BE2C (cell line): Measurements from ENCODE around the genes PRSS35, RIPPLY2, CYB5R4 and CEP162.

DNA sequence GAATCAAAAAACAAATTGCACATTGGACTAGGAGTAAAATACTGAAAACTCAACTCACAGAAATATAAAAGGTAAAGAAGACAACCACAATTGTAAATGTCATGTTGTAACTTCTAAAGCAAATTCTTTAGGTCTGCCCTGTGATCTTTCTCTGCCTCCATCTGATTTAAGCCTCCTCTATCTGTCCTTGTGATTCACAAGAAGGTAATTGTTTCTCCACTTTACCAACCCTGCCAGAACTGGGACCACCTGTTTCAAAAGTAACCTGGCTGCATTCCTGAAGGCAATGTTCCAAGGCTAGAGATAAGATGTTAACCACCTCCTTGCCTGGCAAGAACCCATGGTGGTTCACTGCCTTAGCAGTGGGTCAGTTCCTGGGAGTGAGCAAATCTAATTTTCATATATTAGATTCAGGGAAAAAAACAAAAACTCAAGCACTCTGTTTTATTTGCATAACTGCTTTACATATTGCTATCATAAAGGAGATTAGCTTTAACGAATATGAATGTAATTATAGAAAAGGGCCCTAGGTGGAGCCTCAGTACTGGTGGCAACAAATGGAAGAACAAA lies 33.3 kb upstream of the LCA5 start:
- RRBS = no CpG with 5 or more reads among the region's 1 CpG

- RRBS = under 1% methylated on average over 6 of the region's 51 CpGs
Observed at GRCh38 chr6:79631383-79632254, 490 bp downstream of the SH3BGRL2 start.

- RRBS = 3% methylated on average over 17 of the region's 35 CpGs
Observed at GRCh38 chr6:79777756-79778754, 146.9 kb downstream of the SH3BGRL2 start.

DNA sequence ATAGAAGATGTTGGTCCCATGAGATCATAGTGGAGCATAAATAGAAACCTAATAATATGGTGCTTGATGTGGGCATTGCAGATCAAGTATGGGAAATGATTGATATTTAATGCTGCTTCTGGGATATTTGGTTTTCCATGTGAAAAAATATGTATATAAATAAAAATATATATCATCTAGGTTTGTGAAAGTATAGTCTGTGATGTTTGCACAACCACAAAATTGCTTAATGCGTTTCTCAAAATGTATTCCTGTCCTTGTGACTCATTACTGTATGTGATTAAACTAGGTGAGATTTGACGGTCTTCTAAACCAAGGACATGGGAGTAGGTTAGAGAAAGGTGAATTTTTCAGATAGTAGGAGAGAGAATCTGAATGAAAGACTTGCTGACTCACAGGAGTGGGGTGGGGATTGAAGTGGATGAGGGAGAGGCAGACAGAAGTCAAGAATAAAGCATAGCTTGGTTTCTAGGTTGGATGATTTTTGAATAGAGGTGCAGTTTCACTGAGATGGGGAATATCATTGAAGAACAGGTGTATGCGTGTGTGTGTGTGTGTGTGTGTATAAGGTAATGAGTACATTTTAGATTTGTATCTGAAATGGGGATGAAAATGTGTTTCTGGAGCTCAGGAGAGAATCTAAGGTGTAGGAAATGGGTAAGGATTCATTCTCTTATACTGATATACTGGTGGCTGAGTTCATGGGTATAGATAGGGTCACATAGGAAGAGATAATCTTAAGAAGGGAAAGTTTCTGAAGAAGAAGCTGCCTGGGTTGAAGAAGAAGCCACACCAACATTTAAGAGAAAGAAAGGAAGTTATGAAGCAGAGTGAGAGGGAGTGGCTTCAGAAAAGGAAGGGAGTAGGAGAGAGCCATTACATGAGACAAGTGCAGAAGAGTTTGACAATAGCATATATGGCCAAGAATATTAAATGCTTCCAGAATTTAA lies 174.3 kb downstream of the BCKDHB start:
- RRBS = no CpG with 5 or more reads among the region's 3 CpGs

- RRBS = no CpG with 5 or more reads among the region's 6 CpGs
Observed at GRCh38 chr6:80358159-80358789, 251.8 kb downstream of the BCKDHB start.

- RRBS = no CpG with 5 or more reads among the region's 3 CpGs
Observed at GRCh38 chr6:80438660-80439212, 332.3 kb downstream of the BCKDHB start.

DNA sequence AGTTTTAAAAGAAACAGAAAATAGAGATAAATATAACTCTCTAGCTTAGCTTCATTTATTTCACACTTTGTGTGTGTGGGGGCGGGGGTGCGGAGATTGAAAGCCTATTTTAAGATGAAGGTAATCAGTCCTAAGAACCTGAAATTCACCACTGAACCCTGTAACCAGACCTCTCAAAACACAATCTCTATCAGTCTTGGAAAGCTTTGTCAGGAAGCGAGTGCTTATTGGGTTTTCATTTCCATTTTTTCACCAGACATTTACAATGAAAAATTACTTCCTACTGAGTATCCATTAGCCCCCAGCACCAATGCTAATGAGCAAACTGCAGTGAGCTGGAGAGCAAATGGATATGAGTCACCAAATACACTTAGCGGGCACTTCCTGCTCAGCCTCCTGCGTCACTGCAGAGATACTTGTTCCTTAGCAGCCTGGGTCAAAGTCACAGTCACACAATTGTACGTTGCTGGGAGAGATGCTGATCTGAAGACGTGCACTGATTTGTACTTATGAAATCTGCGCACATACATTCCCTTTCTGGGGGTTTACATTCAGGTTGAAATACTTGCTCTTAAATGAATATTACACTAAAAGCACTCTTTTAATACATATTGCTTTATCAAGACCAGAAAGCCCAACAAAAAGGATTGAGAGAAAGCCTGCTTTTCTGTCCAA lies 532.2 kb downstream of the BCKDHB start:
- RRBS = no CpG with 5 or more reads among the region's 8 CpGs

GRCh38 chr6:81759756-81760288 lies 7.3 kb upstream of the TENT5A start:
- RRBS = no CpG with 5 or more reads among the region's 3 CpGs

DNA sequence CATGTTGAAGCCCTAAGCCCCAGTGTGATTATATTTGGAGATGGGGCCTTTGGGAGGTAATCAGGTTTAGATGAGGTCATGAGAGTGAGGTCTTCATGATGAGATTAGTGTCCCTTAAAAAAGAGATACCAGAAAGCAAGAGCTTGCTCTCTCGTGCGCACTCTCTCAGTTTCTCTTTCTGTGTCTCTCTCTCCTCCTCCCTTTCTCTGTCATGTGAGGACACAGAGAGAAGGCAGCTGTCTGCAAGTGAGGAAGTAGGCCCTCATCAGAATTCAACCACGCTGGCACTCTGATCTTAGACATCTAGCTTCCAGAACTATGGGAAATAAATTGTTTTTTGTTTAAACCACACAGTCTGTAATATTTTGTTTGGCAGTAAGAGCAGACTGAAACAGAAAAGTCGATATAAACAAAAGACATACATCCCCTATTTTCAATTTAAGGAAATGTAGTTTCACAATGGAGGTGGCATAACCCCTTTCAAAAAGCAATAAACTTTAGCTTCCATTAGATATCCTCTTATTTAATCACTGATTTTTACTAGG lies 180.5 kb downstream of the IBTK start:
- RRBS = no CpG with 5 or more reads among the region's 4 CpGs

DNA sequence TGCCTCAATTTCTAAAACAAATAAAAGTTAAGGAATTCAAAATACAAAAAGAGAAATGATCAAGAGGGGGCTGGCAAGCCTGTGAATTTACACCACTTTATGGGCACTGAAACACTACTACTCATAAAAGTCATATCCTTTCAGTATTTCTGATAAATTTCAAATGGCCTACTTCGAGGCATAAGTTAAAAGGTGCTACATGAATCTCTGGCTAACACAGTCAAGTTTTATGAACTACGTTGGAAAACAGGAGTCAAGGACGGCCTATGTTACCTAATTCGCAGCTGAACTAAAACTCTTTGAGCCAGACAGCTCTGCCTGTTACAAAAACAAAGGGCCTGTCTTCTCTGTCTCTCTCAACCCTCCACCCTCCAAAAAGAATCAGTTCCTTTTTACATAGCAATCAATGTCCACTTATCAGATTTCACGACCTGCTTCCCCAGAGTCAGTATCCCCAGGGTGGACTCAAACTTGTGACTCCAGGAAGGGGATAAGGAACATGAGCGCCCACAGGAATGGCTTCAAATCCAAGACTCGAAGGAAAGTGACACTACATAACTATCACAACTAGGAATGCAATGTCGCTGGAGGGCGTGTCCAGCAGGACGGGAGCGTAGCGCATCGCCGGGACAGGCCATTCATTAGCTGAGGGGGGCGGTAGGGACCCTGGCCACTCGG lies 704 bp downstream of the IBTK start:
- RRBS = 1% methylated on average over 3 of the region's 16 CpGs

- RRBS = no CpG with 5 or more reads among the region's 12 CpGs
Observed at GRCh38 chr6:82363139-82363579, 458 bp upstream of the TPBG start.

DNA sequence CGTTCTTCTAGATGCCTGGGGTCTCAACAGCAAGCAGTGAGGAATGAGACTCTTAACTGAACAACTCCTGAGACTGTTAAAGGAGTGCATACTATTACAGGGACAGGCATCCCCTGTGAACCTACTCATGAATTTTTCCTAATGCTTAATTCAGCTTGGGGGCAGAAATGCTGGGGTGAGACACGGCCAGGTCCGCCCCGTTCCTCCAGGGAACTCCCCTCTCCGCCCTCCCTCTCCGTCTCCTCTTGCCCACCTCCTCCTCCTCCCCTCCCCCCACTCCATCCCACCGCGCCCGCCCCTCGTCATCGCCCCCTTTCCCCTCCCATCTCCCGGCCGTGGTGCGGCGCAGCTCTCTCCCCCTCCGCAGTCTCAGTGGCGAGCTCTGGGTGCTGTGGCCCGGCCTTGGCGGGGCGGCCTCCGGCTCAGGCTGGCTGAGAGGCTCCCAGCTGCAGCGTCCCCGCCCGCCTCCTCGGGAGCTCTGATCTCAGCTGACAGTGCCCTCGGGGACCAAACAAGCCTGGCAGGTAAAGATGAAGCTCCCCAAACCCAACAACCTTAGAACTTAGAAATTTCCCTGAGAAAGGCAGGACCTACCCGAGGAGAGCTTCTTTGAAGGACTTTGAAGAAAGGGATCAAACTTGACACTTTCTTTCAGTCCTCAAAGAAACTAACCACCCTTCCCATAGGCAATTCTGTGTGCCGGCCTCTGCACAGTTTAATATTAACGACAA lies at the start of gene PRSS35:
Gene PRSS35 (plus strand): TSS at position 364 of the 731 bp plus-strand sequence.
- RRBS = 0% methylated on average over 5 of the region's 29 CpGs

DNA sequence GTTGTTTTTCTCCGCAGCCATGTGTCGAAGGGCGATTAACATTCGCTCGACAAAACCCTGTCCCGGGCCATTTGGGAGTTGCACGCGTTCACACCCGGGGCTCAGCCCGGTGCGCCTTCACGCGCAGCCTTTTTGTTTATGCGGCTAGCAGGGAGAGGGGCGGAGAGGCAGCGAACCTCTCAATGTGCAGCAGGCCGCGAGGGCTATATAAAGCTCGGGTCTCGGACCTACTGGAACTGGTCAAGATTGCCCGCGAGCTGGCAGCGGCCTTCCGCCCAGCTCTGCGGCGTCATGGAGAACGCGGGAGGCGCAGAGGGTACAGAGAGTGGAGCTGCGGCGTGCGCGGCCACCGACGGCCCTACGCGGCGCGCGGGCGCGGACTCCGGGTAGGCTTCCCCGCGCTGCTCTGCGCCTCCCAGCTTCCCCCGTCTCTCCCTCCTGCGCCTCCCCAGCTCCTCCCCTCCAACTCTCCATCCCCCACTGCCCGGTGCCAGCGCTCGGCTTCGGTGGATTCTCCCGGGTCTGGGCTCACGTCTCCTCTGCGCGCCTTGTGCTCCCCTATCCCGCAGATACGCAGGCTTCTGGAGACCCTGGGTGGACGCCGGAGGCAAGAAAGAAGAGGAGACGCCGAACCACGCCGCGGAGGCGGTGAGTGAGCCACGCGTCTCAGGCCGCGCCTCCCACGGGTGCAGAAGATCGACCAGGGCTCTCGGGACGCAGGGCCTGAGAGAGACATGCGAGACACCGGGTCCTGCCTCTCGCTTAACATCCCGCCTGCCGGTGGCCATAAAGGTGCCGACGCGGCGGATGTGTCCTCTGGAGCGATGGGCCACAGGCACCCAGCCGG lies at the start of gene RIPPLY2:
Gene RIPPLY2 (plus strand): TSS at position 235 of the 847 bp plus-strand sequence.
- RRBS = 2% methylated on average over 19 of the region's 85 CpGs

DNA sequence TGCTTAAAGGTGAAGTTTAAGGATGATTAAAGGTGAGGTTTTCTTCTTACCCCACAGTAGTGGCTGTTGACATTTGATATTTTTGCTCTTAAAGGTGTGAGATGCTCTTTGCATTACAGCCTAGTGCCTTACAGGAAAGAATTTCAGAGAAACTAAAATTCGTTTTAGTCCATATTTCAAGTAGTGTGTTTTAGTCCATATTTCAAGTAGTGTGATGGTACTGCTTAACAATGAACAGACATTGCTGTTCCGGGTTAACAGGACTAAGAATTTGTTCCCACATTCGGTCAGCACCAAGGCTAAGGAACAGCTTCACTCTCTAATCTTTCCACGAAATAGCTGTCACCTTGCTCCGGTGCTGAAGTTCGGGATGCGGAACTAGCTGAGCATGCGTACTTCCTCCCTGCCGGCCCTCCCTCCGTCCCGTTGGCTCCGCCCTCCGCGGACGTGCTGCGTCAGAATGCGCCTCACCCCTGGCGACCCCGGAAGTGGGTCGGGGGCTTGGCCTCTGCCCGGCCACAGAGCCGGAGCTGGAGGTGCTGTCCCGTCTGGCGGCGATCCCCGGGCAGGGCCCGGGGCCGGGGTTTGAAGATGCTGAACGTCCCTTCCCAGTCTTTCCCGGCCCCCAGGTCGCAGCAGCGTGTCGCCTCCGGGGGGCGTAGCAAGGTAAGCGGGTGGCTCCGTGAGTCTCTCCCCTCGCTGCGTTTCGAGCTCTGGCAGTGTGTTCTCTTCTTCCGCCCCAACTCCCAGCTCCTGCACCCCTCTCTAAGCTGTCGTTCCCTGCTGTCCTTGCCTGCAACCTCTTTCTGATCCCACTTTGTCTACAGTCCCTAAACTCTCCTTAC lies at the start of gene CYB5R4:
Gene CYB5R4 (plus strand): TSS at position 498 of the 845 bp plus-strand sequence.
- RRBS = 2% methylated on average over 12 of the region's 42 CpGs

DNA sequence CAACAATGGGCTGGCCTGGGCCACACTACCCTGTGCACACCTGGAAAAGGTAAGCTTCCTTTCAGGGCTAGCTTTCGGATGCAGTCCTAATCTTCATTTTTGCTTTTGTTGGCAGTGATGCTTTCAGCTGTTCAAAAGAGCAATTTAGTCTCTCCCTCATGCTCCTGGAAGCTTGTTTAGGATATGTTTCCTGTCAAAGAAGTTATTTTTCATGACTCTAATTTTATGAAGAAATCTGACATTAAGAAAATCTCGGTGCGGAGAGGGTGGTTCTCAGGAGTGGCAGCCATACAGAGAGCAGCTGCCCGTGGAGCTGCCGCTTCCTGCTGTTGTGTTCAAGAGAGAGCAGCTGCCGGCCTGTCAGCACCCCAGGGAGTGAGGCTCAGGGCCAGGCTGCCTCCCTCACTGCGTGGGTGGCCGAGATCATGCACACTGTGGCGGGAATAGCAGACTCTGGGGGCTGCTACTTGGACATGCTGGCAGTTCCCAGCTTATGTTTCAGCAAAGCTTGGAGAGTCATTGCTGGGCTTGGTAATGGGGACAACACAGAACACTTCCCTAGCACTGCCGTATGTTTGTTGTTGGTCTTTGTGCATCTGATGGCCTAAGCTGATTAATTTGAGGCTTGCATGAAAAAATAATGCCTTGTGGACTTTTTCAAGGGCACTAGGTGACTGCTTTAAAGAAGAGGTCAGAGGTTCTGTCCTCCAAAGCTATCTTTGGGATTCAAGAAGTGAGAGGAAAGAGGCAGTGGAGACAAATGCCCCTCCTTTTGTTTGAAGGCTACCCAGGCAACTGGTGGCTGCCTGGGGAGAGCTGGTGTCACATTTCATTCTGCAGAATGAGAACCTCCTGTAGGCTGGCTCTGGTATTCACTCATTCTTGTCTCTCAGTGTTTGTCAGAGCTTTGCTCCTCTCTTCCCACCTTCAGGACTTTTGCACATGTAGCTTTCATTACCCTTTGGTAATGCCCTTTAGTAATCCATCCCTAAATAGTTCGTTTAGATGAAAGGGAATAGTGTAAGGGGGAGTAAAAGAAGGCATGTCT lies 18.7 kb downstream of the MRAP2 start:
- RRBS = no CpG with 5 or more reads among the region's 11 CpGs

DNA sequence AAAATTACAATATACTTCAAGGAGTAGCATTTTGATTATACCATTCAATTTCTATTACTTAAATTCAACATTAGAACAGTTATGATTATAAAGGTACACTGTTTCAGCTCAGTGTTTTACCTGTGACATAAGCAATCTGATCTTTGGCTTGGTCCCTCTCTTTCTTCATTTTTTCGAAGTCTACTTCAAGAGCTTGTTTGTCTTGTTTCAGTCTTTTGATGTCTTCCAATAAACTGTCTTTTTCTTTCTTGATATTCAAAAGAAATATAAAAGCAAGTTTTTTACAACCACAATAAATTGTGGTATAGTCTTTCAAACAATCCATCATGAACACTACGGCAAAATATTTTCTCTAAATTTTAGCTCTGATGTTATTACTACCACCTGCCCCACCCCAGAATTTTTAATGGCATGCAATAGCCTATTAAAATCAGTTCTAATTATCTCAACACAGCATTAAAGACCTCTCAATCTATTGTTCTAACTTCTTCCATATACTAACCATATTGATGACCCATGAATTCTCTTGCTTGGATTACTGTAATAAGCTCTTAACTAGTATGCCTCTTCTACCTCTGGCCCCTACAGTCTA lies 64.3 kb downstream of the CEP162 start:
- RRBS = no CpG with 5 or more reads among the region's 2 CpGs

DNA sequence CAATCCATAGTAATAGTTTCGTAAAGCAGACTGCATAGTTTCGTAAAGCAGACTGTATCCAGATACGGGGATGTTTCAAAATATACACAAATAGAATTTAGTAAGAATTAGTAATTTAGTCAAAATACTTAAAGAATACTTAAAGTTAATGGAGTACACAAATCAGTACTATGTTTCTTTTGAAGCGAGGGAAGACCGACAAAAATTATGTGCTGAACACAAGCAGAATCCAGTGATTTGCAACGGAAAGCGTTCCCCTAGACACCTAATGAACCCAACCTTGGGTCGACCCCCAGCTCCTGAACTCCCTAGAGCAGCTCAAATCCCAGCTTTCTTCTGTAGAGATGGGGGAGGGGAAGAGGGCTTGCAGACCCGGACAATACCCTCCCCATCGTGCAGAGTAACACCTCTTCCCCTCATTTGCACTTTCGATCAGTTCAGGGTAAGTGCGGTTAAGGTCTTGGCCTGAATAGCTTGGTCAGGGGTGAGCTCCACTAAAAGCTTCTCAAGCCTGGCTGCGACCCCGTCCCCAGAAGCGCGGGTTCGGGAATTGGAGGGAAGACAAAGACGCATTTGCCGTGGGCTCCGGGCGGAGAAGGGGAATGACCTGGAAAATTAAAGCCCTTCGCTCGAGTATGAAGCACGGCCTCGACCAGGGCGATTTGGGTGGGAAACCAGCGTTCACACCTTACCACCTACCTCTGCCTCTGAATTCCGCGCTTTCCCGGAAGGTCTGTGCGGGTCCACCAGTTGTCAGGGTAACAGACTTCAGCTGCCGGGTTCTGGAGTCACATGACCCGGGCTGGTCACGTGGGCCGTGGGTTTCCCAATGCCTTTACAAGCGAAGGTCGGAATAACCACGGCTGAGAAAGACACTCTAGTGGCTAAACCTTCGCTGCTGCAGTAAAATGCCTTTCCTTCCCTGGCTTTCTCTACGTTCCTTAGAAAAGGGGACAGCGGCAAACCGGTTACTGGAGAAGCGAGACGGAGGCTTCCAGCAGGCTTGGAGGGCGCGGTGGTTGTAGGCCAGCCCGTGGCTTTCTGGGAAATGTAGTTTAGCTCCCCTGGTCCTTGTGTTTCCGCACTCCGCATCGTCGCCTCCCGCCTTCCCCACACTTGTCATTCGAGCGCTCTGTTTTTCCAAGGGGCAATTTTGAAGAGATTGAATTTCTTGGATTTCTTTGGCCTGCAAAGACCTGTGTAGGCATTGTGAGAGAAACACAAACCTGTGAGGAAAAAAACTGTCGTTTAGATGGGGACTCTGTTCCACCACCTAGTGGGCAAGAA lies at the start of gene CEP162:
Gene CEP162 (minus strand): TSS at position 763 of the 1,287 bp plus-strand sequence.
- RRBS = 18% methylated on average over 1 of the region's 55 CpGs

GRCh38 chr6:84269733-84270612 lies 42.5 kb upstream of the CEP162 start:
- RRBS = no CpG with 5 or more reads among the region's 5 CpGs

DNA sequence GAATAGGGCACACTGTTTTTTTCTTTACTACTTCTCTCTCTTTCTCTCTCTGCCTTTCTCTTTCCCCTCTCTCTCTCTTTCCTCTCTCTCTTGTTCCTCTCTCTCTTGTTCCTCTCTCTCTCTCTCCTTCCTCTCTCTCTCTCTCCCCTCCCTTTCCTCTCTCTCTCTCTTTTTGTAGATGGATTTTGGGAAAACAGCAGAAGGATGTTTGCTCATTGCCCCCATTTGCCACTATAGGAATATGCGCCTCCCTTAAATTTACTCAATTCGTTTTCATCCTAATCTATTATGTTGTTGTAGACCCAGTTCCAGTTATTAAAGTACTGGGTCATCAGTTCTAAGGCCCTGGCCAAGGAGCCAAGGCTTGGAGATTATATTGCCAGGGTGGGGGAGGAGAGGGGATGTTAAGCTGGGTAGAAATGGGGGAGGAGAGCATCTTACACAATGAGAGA lies 45.1 kb downstream of the TBX18 start:
- RRBS = no CpG with 5 or more reads among the region's 2 CpGs